CD14-positive monocyte (primary cell): ENCODE measurements around the gene JUN.

DNA sequence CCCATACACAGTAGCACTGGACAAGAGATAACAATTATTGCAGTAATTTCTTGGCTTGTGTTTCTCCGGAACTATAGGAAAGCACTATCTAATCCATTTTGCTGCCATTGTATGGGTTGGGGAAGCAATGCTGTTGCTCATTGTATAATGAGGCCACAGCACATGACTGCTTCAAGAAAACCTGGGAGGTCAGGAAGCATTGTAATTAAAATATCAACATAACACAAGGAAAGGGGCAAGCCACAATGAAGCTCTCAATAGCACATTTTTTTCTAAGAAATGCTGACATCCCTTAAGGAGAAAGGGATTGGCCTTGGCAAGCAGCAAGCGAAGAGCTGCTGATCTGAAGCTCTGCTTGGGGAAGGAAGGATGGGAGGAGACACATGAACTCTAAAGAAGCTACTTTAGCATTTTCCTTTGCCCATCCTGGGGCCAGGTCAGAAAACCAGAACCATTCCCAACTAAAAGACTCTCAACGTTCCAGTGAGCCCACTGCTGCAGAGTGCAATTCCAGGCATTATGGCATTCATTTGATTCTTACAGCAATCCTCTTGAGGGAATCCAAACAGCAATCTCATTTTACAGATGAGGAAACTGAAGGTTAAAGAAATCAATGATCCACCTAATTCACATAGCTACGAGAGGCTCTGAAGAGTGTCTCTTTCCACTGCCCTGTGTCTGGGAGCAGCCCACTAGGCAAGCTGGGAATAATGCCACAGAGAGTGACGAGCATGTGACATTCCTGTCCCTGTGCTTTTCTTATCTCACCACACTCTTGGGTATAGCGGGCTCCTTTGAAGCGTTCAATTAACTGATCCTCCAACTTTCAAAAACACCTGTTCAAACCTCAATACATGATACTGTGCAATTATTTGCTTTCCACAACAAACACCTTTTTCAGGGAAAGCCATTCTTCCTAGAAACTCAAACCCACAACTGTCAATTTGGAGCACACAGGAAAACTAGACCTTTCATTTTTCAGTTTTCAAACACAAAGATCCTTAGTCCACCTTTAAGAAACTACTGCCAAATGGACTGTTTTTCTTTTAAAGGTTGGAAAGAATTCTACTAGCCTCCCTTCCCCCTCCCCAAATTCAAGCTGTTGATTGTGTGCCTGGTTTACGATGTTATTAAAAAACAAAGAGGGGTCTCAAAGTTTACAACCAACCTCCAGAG lies 43.6 kb downstream of the PLPP3 start:
- CAGE, long polyA plus RNA = no peak

- CAGE, long polyA plus RNA = no peak
Observed at GRCh38 chr1:56569527-56570117, 9.7 kb downstream of the PLPP3 start.

GRCh38 chr1:56857011-56857508 lies 2.5 kb downstream of the C8A start:
- CAGE, long polyA plus RNA = no peak

DNA sequence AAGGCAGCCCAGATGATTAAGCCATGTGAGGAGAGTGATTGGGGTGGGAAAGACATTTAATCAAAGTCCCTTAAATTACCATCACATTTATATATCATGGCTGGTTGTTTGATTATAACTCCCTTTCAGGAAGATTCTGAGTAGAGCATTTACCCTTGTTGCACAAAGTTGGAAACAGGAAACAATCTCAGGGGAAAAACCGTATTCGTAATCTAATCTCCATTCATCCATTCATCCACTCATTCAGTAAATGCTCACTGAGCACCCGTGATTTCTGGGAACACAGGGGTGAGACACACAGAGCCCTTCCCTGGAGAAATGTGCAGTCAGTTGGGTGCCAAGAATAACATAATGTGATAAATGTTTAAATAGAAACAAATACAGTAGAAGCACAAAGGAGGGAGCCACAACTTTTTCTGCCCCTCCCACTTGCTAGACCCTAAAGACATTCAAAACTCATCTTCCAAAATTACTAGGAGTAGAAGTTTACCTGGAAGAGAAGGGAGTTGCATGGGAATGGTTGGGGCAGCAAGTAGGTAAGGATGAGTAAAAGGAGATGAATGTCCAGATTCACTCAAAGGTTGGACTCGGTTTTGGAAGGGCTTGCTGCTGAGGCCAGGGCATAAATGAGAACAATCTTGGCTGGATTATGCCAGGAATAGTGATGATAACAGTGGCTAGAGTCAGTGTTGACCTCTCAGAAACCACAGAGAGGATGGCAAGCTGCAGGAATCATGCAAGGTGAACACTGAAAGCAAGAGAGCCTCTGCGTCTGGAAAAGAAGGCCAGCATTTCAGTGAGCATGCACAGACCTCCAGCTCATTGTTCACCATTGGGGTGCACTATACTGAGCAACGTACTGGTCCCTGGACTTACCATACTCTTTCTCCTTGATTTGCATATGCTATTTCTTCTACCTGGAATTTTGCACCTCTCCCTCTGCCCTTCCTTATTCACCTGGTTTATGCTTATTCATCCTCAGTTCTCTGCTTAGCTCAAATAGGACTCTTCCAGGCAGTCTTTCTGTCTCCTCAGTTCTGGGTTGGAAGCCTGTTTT lies 43.3 kb downstream of the C8A start:
- CAGE, long polyA plus RNA = no peak

- CAGE, long polyA plus RNA = no peak
Observed at GRCh38 chr1:57280198-57280779, 143.6 kb downstream of the DAB1 start.

- CAGE, long polyA plus RNA = no peak
Observed at GRCh38 chr1:57816609-57817041, 392.8 kb upstream of the DAB1 start.

DNA sequence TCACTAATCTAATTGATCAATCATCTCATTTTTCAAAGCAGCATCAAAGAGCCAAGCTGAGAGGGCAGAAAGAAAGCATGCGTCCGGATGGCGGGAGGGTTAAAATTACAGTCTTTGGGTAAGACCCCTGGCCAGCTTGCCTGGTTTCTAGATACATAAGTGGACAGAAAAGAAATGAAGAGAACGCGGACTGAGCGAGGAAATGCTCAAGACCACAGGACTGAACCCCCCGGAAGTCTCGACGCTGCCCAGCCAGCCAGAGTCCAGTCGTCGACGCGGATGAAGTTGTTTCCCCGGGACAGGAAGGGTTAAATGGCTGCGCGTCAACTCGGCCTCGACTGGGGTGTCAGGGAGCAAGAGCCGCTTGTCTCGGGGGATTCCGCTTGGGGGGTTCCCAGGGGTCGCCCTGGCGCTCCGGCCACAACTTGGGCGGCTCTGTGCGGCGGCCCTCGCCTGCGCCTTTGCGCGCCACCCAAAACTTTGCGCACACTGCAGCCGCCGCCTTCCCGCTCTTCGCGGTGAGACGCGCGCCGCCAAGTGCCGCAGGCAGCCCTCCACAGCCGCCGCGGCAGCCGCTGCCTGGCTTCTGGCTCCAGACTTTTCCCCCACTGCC lies 297.0 kb downstream of the OMA1 start:
- CAGE, long polyA plus RNA = no peak

- CAGE, long polyA plus RNA = no peak
Observed at GRCh38 chr1:58545372-58545633, 1.2 kb downstream of the OMA1 start.

- CAGE, long polyA plus RNA = no peak
Observed at GRCh38 chr1:58573545-58574597, 3.2 kb downstream of the TACSTD2 start.

- CAGE, long polyA plus RNA = no peak
Observed at GRCh38 chr1:58592521-58593079, 15.5 kb upstream of the TACSTD2 start.

- CAGE, long polyA plus RNA = no peak
Observed at GRCh38 chr1:58596782-58597678, 20.0 kb upstream of the TACSTD2 start.

DNA sequence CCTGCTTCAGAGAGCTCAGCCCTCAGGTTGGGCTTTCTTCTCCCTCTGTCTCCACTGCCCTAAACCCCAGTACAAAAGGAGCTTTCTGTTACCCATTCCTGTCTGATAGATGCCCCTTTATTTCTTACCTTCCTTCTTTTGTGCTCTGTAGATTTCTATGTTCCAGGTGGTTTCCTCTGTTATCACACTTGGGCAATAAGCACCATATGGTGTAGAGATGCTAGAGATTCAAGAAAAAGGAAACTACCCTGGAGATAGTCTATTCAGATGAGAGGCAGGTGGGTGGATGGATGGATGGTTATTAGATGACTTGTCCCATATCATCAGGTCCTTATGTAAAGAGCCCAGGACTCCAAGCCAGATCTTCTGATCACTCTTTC lies 40.2 kb upstream of the TACSTD2 start:
- CAGE, long polyA plus RNA = no peak

DNA sequence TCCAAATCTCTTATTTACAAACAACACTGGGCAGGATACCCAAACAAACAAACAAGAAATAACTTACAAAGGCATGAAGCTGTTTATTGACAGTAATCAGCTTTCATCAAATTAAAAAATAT lies 2.6 kb downstream of the JUN start:
- CAGE, long polyA plus RNA = no peak

GRCh38 chr1:58783831-58784127 lies at the start of gene JUN:
Gene JUN, minus strand, starts transcription at chr1:58784047.
- CAGE, long polyA plus RNA = start-site peak on the minus strand at chr1:58783978-58784051, 2,650 and 3,800 reads in 2 replicates

GRCh38 chr1:58812870-58813504 lies 29.1 kb upstream of the JUN start:
- CAGE, long polyA plus RNA = no peak

- CAGE, long polyA plus RNA = no peak
Observed at GRCh38 chr1:58881319-58881832, 97.5 kb upstream of the JUN start.

- CAGE, long polyA plus RNA = no peak
Observed at GRCh38 chr1:58926974-58928123, 143.5 kb upstream of the JUN start.

GRCh38 chr1:58955008-58955354 lies 171.1 kb upstream of the JUN start:
- CAGE, long polyA plus RNA = no peak

DNA sequence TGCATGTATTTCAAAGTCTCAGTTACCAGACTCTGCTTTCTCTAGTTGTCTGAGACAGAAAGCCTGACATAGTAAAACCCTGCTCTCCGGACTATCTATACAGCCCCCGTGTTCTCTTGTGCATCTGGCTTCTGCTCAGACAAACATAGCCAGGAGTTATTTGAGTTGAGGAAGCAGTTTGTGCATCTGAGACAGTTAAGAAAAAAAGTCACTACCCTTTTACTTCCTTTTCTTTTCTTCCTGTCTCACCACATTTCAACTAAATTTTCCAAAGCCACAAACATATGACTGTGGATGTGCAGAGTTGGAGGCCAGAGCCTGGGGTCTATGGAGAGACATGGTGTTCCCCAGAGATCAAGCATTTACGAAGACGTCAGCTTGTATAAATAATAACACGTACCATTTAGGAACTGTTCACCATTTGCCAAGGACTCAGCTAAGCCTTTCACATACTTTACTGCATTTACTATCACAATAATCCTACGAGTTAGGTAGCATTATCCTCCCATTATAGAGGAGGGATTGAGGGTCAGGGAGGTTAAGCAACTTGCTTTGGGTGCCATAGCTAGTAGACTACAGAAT lies 158.4 kb upstream of the FGGY start:
- CAGE, long polyA plus RNA = no peak

DNA sequence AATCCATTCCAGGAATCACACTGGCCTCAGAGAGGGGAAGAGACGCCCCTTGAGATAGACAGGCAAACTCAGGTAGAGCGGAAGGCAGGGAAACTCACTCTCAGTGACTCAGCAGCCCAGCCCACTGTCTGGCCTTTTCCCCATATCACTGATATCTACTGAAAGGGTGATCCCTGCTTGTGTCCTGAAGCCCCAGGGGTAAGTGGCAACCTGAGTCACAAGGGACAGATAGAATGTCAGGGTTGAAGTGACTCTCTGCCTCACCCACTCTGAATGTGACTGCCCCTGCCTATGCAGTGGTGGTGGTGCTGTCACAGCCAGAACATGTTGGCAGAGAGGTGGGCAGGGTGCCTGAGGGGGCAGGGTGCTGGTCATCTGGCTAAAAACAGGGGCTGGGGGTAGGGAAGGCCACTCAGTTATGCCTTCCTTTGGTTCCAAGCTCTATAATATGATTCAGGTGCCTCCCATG lies 157.5 kb upstream of the FGGY start:
- CAGE, long polyA plus RNA = no peak